Parietal lobe (tissue), 2 donors: ENCODE measurements around the genes XIRP2, B3GALT1 and SPC25.

GRCh38 chr2:166388324-166388963 is 12.7 kb upstream of the SCN9A start:
- RAMPAGE, long total RNA: no peak

DNA sequence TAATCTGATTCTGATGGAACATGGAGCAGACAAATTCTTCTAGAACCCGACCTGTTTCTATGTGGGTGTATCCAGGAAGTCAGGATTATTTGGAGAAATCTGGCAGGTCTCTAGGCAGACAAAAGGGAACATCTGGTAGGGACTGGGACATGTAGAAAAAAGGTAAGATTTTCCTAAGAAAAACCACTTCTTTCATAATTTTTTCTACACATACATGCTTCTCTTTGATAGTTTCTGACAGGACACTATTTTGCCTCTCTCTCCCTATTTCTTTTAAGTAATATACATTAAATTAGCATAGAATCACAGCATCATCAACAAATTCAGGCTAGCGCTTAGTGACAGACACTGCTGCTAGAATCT is at the start of gene XIRP2:
Gene XIRP2 (plus strand): TSS at position 85 of the 363 bp plus-strand sequence.
- RAMPAGE, long total RNA: no peak

DNA sequence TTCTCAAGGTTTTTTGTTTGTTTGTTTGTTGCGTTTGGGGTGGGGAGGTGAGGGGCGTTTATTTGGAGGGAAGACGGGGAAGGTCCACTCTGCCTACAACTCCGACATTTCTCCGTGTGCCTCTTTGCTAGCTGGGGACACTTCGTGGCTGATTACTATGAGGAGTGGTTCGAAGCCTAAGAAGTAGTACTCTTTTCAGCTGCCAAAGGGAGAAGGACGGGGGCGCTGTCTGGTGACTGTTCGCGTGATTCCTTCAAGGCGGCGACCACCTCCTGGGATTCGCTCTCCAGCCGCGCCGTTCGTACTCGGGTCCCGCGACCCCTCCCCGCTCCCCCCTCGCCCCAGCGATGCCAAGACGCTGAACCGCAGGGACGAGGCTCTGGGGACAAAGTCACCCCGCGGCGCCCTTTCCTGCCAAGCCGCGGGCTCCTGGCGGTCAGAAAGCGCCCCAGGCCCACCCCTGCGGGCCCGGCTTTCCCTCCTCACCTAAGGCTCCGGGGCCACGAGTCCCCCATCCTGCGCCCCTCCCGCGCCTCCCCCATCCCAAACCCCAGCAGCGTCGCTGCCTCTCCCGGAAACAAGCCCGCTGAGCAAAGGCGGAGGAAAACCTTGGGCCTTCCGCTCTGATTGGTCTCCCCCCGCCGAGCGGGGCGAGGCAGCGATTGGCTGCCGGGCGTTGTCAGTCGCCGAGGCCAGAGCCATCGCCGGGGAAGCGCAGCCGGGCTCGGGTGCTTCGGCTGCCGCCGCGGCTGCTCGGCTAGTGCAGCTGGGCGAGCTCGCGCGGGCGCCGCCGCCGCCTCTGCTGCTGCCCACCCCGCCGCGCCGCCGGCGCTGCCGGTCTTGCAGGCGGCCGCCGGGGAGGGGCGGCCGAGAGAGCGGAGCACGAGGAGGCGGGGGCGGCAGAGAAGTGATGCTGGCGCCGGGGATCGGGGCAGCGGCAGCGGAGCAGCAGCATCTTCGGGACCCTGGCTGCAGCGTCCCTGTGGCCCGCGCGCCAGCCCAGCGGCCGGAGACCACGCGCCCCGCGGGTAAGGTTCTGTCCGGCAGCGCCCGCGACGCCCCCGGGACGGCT is at the start of gene B3GALT1:
Gene B3GALT1 (plus strand): TSS at position 695 of the 1,072 bp plus-strand sequence.
- RAMPAGE, long total RNA: no peak

DNA sequence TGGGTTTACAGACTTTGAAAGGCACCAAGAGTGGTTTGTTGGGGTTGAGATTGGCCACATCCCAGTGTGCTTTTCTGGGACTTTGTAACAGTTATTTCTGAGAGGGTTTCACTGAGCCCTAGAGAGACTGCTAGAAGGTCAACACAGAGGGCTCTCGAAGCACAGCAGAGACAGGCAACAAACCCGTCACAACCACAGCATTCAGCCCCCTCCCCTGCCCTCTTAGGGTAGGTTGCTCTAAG is 419.7 kb downstream of the STK39 start:
- RAMPAGE, long total RNA: no peak

DNA sequence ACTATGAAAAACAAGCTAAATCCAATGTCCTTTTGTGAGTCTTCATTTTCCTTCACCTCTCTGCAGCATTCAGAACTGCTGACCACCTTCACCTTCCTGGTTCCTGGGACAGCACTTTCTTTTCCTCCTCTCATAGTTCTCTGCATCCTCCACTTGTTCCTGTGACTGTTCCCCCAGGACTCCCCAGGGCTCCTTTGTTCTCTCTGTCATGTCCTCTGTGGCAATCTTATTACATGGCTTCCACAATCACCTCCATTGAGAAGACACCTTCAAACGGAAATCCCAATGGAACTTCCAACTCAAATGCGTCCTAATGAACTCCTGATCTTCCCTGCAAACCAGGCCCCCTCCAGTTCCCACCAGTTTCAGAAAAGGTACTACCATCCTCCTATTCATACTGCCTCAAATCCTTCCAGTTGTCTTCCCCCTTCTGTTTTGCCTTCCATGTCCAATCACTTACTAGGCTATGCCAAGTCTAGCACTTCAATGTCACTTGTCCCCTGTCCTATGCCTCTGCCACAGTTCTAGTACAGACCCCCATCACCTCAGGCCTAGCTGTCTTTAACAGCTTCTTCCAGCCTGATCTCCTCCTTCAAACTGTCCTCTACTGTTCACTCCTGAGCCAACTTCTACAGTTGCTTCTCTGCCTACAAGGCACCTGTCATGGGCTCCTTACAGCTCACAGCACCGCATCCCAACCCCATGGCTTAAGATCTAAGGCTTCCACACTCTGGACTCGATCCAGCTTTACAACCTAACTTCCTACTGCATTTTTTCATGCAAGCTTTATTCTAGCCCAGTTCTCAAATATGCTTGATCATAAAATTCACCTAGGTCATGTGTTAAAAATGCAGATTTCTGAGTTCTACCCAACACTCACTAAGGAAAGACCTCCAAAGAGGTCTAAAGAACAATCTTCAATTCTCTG is 152.6 kb downstream of the STK39 start:
- RAMPAGE, long total RNA: no peak

GRCh38 chr2:168336622-168337284 is 89.4 kb upstream of the STK39 start:
- RAMPAGE, long total RNA: no peak

GRCh38 chr2:168490899-168491456 is 34.9 kb downstream of the CERS6 start:
- RAMPAGE, long total RNA: no peak

DNA sequence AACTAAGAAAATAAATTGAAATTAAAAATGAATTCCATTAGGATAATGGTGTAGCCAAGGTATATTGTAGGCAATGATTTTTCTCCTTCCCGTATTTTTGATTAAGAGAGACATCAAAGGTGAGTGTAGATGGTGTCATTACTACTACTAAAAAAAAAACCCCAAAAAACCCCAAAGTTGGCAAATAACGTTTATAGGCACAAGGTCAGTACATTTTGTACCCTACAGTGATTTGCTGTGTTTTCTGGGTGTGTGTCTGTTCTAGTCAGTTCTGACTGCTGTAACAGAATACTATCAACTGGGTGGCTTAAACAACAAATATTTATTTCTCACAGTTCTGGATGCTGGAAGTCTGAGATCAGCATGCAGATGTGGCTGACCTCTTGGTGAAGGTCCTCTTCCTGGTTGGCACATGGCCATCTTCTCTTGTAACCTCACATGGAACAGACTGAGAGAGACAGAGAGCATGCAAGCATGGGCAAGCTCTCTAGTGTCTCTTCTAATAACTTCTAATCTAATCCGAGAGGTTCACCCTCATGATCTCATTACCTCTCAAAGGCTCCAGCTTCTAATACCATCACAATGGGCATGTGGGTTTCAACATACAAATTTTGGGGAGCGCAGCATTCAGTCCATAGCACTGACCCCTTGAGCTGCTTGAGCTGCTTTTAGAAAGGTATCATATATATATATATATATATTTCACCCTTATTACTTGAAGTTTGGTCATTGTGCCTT is 103.2 kb downstream of the CERS6 start:
- RAMPAGE, long total RNA: no peak

DNA sequence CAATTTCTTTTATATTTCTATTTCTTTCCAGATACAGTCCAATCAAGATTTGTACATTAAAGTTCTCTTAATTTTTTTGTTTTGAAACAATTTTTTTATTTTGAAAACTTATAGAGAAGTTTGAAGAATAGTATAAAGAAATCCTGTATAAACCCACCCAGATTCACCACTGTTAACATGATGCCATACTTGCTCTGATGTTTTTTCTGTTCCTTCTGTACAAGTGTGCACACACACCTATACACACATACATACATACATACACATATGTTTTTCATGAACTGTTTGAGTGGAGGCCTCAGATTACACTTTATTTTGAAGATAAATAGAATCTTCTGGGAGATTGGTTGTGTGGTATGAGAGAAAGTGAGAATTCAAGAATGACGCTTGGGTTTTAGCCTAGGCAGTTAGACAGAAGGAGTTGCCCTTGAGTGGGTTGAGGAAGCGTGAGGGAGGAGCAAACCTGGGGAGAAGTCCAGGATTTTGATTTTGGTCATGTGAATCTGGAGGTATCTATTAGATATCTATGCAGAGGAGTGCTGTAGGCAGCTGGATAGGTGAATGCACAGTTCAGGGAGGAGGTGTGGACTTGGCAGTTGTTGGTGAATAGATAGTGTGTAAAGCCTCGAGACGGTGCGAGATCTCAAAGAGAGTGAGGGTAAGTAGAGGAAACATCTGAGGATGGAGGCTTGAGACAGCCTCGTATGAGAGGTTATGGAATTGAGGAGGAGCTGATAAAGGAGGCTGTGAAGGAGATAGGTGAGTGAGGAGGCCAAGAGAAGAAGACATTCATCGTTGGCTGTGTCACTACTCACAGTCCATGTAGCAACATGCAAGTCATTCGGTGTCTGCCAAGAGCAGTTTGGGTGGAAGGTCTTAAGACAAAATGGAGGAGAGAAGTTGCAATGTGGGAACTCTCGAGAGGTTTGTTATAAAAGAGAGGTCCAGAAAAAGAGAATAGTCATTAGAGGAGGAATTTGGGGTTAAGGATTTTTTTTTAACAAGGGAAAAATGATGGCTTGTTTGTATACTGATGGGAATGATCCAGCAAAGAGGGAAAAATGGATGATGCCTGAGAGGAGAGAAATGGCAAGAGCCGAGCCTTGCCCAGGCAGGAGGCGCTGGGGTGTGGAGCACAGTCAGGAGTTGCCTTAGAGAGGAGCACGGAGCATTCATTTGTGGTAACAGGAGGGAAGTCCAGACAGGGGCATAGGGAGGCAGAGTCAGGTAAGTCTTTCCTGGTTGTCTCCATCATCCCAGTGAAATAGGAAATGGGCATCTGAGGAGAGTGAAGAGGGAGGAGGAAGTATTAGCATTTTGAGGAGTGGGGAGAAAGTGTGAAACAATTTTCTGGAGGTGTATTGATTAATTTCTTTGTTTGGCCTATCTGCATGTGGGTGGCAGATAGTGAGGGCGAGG is 120.9 kb downstream of the CERS6 start:
- RAMPAGE, long total RNA: no peak

DNA sequence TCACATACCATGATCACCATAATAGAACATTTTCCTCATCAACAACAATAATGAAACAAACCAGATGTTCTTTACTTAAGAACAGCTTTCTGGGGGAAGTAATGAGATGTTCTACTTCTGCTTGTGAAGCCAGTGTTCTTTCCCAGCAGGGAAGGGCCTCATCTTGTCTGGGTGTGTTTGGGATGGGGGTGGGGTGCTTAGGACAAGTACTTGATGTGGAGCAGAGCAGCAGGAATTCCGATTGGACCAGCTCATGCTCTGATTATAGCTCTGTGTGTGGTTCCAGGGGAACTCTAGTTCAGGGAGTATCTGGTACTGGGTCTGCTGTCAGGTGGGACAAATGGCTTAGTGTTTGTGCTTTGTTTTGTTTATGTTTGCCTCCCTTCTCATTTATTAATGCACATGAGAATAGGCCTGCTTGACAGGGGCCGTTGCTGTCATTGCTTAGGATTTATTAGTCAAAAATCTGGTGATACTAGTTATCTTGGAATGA is 162.9 kb upstream of the NOSTRIN start:
- RAMPAGE, long total RNA: no peak

DNA sequence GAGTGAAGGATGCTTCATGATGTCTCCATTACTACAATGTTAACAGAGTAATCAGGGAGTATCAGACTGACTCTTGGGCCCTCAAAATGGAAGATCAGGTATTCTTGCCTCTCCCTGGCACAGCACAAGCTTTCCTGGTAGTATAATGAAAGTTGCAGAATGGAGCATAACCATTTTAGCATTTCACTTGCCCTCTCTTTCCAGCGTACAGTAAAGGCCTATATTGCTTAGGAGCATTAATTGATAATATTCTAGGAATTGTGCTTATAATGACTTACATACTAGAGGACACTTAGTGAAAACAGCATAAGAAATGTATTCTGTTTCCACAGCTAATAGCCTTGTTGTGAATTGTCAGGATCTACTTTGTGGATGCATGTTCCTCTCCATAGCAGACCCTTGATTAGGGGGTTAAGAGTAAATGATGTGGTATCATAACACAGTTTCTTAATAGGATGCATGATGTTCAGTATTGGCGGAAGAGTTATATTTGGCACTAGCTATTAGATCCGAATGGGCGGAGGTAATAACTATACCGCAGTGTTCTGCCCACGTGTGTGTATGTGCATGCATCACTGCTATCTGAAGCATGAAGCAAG is 159.8 kb upstream of the NOSTRIN start:
- RAMPAGE, long total RNA: no peak

GRCh38 chr2:168650010-168650374 is 152.4 kb upstream of the NOSTRIN start:
- RAMPAGE, long total RNA: no peak

DNA sequence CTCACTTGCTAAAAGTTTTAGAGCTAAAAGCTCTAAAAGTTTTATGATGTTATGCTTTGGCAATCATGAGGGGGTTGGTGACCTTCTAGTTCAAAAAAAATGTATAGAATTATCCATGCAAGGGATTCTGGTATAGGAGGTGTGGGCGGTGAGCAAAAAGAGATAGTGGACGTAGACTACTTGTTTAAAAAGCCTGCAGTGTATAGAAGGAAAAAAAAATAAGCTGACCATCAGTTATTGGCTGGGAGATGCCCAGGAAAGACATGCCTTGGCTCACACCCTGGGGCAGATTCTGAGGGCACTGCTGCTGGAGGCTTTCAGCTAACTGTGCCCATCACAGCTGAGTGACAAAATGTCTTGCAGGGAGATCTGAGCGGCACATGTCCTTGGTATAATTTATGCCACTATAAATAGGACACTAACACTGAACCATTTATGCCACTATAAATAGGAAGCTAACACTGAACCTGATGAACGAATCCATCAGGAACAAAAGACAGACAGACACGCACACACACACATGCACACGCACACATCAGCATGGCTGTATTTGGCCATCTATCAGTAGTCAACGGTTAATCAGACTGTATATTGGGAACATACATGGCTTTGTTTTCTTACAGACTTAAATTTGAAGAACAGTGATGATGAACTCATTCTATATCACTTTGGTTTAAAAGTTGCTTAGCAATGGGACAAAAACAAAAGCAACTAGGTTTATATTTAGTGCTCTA is 68.2 kb upstream of the NOSTRIN start:
- RAMPAGE, long total RNA: no peak

DNA sequence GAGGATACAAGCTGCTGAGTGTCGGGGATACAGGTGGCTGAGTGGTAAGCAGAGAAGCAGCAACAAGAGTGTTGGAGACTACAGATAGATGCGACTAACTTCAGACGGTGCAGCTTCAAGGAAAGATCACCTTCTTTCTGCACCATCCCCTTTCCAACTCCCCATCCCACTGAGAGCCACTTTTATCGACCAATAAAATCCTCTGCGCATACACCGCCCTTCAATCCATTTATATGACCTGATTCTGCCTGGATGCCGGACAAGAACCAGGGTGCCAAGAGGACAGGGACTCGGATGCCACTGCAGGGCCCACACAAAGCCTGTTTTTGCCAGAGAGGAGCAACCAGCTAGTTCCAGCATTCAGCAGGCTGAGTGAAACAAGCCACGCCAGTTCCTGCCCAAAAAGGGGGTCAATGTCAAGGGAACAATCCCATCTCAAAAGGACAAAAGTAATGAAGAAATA is 22.8 kb upstream of the NOSTRIN start:
- RAMPAGE, long total RNA: no peak

DNA sequence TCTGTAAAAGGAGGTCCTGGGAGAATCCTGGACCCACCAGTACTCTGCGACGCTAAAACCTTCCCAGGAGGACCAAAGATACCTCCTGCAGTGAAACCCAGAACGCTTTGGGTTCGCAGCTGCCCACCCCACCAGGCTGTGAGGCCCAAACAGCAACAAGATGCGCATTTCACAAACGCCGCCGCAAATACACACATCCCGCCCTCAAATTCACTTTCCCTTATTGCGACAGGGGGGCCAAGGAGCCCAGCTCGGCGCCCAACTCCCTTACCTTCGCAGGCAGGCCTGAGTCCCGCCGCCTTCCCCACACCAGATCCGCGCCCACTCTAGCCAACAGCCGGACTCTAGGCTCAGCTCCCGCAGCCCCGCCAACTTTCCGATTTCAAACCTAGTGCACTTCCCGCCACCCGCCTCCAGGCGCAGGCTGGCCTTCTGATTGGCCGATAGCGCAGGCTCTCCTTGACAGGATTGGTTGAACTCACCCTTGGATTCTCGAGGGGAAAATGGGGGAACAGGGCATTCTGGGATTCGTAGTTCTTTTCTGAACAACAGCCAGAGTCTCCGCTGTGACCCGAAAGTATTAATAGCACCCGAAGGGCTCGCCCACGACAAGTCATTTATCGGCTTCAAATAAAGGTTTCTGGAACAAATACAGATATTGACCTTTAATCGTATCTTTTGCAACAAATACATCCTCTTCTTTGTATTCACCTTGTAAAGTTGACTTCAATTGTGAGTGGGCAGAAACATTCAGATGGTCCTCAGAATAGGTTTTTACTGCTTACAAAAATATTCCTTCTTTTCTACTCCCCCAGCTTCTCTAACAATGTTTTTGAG is at the start of gene SPC25:
Gene SPC25 (minus strand): TSS at position 384 of the 837 bp plus-strand sequence.
- RAMPAGE, long total RNA: no peak

DNA sequence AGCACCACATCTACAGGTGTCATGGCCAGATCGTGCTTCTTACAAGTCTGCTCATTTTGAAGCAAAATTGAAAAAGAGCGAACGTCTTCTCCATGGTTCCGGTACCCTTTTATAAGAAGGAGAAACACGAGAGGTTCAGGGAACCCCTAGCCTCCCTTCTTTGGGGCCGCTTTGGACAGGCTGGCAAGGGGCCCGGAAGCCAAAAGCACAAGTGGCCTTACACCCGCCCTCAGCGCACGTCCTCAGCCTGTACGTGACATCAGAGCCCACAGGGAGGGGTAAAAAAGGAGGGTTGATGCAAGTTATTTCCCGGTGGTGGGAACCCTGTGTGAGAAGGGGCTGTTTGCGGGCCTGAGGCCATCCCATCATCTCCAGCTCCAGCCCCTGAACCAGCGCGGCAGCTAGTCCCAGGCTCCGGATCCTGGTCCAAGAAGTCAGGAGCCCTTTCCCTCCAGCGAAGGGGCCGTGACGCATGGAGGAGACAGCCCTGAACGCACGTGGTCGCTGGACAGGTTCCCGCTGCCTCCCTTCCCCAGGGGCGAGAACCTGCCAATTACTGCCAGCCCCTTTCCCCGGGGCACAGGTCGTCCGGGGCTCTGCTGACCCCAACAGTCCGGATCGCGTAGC is 1.2 kb upstream of the LRP2 start:
- RAMPAGE, long total RNA: no peak

- RAMPAGE, long total RNA: no peak
Observed at GRCh38 chr2:169585657-169586176, 1.6 kb downstream of the PPIG start.

- RAMPAGE, long total RNA: no peak
Observed at GRCh38 chr2:169716436-169716891, 17.2 kb upstream of the KLHL23 start.

- RAMPAGE, long total RNA: no peak
Observed at GRCh38 chr2:169768593-169769202, 30.0 kb upstream of the SSB start.

DNA sequence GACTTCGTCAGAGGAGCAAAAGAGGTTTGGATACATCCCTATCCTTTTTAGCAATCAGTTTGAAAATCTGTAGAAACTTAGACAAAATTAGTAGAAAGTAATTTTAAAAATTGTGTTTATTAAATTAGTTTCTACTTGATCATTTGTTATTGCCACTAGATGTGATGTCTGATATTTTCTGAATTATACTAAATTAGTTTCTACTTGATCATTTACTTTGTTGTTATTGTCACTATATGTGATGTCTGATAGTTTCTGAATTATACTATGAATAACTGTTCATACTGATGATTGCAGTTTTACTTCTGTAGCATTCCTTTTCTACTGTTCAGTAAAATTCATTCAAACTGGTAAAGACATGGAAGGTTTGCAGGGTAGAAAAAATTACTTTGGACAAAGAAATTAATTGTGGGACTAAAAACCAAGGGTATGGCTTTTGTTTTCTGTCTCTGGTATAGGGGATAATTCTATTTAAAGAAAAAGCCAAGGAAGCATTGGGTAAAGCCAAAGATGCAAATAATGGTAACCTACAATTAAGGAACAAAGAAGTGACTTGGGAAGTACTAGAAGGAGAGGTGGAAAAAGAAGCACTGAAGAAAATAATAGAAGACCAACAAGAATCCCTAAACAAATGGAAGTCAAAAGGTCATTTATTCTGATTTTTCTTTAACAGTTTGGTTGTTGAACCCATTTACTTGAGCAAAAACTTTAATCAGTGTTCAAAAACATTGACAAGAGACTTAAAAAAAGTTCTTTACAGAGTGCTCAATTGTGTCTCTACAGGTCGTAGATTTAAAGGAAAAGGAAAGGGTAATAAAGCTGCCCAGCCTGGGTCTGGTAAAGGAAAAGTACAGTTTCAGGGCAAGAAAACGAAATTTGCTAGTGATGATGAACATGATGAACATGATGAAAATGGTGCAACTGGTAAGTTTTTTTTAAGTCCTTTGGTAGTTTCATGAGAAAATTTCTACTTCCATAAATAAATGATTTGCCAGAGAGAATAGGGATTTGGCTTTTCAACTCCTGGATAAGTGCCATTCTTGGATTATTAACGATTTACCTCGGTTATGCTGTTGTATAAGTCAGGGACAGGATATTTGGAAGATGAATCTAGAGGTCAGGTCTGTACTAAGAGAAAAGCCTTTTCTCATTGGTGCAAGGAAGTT is 12.1 kb downstream of the SSB start:
- RAMPAGE, long total RNA: no peak